SK-MEL-5 (cell line): ENCODE measurements around a stretch of chr4.

DNA sequence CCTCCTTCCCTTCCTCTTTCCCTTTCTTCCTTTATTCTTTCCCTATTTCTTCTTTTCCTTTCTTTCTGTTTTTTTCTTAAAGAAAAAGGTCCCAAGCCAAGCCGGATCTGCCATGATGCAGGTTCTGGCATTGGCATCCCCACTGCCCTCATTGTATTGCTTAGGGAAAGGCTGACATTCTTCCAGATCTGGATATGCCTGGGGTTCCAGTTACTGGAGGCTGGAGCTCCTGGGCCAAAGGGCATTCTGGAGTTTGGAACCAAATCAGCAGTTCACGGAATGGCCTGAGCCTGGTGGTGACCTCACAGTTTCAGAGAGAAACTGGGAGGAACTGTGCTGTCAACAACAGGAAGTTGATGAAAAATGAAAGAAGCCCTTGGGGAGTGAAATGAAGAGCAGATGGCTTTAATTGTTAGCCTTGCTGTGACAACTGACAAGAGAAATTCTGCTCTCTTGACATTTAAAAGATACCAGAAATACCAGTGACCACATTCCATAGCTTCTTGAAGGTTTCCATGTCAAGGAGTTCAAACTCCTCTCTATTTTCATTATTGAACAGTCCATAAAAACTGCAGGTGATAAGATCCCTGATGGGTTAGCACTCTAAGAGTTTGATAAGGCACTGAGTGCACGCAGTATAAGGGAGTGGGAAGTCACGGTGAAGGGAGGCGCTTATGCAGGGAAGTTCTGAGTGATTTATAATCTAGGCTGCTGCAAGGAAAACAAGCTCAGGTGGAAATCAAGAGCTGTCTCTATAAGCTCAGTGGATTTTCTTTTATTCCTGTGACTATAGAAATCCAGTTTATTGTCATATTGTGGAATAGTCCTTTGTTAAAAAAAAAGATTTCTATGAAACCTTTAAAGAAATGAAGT lies 622.3 kb downstream of the SPRY1 start:
RAMPAGE:
- cytosol, long total RNA = no peak
- long total RNA = no peak
- nucleus, long total RNA = no peak

DNA sequence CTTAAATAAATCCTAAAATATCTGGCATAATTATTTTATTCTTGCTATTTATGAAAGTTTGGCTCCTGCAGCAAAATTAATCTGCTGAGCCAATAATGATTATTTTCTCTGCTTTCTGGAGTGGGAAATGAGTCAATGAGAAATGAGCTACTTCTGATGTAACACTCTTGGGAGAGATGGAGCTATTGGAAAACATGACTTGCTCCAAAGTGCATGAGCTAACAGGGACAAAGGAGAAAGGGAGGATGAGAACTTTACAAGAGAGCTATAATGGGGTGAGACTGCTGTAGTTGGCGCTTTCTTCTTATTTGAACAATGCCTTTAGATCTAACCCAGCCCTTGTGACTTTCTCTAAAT lies 615.1 kb downstream of the ANKRD50 start:
RAMPAGE:
- cytosol, long total RNA = no peak
- long total RNA = no peak
- nucleus, long total RNA = no peak

DNA sequence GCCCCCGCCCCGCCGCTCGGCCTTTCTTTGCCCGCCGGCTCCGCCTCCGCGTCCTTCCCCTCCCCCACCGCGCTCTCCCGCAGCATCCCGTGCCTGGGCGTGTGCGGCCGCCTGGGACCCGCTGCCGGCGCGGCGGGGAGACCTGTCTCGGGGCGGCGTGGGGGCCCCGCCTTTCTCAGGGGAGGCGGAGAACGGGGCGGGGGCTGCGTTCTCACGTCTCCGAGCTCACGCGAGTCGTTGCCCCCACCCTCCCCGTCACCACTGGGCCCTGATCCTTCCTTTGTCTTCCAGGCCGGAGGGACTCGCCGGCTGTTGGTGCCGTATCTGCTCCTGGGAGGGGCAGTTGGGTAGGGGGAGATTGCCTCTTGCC lies 253 bp upstream of the ANKRD50 start:
RAMPAGE:
- cytosol, long total RNA = no peak
- long total RNA = no peak
- nucleus, long total RNA = no peak

DNA sequence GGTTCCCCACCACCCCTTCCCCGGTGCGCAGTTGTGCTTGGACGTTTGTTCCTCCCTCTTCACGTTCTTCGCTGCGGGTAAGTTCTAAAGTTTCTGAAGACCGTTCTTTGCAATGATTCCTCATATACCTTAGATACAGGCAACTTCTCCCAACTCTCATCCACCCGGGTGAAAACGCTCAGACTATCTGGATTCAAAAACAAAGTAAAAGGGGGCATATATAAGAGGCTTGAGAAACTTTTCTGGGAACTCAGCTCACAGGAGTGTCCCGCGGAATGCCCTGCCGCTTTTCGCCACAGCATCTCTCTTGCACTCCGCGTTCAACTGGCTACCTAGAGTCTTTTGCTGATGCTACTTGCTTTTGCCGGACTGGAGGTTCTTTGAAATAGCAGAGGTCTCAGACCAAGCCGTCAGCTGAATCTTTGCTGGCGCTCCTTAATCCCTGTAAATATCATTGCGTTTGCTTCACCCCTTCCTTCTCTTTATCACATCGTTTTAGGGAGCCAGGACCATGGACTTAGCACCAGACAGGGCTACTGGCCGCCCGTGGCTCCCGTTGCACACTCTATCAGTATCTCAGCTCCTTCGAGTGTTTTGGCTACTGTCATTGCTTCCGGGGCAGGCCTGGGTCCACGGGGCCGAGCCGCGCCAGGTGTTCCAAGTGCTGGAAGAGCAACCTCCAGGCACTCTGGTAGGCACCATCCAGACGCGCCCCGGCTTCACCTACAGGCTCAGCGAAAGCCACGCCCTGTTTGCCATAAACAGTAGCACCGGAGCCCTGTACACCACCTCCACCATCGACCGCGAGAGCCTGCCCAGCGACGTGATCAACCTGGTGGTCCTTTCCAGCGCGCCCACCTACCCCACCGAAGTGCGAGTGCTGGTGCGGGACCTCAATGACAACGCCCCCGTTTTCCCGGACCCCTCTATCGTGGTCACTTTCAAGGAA lies 1.4 kb downstream of the FAT4 start:
RAMPAGE:
- cytosol, long total RNA = no peak
- long total RNA = no peak
- nucleus, long total RNA = no peak

GRCh38 chr4:125316877-125317336 lies 2.2 kb downstream of the FAT4 start:
RAMPAGE:
- cytosol, long total RNA = no peak
- long total RNA = no peak
- nucleus, long total RNA = no peak

DNA sequence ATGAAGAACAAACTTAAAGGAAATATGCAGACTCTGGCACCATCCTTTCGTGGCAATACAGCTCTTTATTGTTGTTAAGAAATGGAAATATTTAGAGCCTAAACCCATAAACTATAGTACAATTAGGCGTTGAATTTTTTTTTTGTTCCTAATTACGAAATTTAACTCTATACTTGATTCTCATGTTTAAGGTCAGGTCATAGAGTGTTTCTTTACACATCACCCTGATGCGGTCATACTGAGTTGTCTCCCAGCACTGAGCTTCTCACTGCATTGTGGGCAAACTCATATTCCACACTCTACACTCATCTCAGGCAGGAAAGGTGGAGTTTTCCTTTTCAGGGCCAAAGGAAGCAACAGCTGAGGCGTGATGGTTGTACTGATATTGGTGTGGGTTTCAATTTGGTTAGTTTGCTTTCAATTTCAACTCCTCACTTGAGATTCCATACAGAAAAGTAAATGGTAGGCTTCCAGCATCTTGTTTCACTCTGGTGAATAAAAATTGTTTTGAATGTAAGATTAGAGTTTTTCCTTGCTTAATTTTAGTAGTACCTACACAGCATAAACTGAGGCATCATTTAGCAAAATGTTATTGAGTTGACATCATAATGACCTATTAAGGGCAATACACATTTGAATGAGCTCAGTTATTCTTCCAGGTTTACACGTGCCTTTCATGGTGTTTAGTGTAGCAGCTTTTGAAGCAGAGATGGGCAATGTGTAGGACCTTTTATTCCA lies 75.5 kb downstream of the FAT4 start:
RAMPAGE:
- cytosol, long total RNA = no peak
- long total RNA = no peak
- nucleus, long total RNA = no peak

DNA sequence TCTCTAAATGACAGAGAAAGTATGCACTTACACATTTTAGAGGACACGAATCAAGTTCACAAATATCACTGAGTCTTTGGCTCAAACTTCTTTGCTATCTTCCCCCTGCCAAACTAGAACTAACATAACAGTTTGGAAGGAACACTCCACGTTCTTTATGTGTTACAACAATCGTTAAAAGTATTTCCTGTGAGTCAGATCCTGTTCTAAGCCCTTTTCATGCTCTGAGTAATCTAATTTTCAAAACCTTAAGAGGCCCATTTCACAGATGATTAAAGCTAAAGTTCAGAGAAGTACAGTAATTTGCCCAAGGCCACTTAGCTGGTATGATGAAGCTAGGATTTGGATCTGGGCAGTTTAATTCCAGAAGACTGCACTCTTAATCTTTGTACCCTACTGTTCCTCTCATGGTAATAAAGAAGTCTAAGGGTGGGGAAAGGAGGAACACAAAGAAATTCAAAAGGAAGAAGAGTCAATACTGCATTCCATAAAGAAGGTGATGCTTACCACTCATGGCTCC lies 854.4 kb upstream of the INTU start:
RAMPAGE:
- cytosol, long total RNA = no peak
- long total RNA = no peak
- nucleus, long total RNA = no peak

DNA sequence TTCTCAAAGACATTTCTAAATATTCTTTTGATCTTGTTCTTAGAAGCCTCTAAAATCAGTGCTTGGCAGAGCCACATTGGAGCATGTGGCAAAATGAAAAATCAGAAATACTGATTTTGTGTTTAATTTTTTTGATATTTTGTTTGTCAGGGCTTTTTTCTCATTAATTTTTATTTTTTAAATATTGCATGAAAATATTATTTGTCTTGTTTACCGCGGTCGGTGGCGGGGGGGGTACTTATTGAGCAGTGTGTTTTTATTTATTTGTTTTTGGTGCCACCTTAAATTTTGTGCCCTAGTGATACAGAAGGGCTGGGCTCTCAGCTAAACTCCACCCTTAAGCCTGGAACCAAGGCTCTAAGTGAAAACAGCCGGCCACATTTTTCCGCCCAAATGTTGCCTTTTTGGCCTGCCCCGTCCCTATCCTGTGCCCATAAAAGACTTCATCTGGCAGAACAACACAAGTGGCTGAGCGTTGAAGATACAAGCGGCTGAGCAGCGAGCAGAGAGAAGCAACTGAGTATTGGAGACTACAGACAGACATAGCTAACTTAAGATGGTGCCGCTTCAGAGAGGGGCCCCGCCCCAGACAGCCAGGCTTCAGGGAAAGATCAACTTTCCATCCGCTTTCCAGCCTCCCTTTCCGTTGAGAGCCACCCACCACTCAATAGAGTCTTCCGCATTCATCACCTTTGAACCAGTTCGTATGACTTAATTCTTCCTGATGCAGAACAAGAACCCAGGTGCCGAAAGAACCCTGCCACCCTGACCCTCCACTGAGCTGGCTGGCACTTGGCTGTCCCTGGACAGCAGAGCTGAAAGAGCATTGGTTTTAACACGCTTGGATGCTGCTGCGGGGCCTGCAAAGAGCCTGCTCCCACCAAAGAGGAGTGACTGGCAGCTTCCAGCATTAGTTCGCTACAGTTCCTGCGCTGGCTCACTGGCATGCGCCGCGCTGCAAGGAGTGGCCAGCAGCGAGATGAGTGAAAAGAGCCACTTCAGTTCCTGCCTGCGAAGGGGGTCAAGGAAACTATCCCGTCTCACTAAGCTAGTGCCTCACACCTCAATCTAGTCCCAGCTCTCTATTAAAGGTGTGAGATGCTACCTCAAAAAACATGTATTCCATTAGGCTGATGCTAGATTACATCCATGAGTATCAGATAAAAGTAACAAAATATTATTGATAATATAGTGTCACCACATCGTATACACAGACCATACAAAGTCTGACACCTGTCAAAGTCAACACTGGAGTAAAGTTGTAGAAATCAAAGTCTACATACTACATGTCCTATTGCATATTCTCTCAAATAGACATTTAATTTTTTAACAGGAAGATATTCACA lies 853.1 kb upstream of the INTU start:
RAMPAGE:
- cytosol, long total RNA = no peak
- long total RNA = no peak
- nucleus, long total RNA = no peak

DNA sequence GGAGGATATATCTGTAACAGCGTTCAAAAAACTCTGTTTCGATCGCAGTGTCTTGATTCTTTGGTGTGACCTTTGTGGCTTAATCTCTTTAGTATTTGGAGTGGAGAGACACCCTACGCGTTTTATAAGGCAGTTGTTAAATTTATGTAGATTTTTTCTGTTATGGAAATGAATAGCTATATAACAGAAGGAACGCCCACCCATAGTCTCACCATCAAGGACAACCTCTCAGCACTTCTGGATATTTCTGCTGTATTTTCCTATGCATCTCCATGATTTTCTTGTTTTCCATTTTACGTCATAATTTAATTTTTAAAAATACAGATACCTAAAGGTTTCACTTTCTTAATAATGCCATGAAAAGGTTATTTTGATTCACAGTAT lies 705 bp downstream of the INTU start:
RAMPAGE:
- cytosol, long total RNA = no peak
- long total RNA = no peak
- nucleus, long total RNA = no peak

DNA sequence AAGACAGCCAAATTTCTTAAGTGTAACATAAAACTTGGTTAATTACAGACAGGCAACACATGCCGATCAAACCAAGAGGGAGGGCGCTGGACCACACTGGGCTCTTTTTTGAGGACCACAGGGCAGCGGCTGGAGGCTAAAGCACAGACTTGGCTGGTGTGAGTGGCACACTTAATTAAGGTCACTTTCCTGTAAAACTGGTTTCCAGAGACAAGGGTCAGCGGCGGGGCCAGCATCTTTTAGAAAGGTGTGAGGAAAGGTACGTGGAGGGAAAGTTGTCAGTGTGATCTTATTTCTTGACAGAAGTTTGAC lies 860 bp upstream of the HSPA4L start:
RAMPAGE:
- cytosol, long total RNA = no peak
- long total RNA = no peak
- nucleus, long total RNA = no peak

DNA sequence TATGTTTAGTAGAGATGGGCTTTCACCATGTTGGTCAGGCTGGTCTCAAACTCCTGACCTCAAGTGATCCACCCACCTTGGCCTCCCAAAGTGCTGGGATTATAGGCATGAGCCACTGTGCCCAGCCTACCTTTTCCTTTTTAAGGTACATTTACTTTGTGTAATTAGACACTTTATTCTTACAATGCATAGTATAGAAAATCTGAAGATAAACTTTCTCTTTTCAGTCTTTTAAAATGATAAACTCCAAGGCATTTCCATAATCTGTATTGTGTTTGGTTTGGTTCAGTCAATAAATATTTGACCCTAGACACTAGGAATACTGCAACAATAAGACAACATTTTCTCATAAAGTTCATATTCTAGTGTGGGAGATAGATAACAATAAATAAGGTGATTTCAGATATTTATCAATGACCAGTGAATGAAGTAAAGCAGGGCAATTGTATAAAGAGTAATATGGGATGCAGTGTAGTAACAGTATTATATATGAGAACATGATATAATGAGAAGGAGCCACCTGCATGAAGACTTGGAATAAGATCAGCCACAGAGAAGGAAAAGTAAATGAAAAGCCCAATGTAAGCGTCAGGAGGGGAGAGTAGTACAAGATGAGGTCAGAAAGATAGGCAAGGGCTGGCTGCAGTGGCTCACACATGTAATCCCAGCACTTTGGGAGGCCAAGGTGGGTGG lies 47.1 kb downstream of the ABHD18 start:
RAMPAGE:
- cytosol, long total RNA = no peak
- long total RNA = no peak
- nucleus, long total RNA = no peak

DNA sequence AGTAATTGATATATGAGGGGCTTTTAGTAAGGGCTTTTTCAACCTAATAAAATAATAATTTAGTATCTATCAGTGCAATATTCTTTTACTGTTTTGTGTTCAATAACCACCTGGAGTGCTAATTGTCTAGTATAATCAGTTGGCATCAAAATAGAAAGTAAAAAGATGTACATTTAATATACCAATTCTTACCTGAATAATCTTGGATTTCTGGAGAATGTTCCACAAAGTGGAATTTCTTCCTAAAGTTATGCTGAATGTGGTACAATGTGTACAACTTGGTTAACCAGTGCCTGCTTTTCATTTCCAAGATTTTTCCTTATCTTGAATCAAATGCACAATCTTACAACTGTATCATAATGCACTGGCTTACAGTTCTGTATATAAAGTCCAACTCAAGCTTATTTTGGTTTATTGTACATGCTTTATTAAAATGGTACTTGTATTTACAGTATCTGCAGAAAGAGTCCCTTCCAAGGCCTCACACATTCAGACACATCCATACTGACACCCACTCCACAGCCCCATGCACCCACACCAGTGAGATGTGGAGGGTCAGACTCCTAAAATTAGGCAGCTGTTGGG lies 17.8 kb downstream of the PGRMC2 start:
RAMPAGE:
- cytosol, long total RNA = no peak
- long total RNA = no peak
- nucleus, long total RNA = no peak

DNA sequence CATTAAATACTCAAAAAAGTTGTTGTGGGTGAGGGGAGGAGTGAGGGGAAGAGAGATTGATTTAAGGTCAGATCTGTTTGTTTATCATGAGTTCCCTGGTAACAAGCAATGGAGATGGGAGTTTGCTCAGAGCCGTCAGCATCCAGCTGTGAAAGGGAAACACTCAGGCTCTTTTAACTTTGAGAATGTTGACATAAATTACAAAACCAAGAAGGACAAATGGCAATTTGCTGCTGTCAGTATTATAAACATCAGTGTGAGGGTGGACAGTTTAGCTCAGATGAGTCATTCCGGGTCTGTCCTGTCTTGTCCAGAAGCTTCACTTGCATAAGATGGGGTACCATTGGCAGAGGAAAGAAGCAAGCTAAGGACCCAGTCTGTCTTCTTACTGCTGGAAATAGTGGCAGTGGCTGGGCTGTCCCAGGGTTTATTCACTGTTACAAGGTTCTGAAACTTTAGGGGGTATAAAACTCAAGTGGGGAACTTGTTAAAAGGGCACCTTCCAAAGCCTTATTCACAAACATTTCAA lies 98.4 kb upstream of the PGRMC2 start:
RAMPAGE:
- cytosol, long total RNA = no peak
- long total RNA = no peak
- nucleus, long total RNA = no peak

DNA sequence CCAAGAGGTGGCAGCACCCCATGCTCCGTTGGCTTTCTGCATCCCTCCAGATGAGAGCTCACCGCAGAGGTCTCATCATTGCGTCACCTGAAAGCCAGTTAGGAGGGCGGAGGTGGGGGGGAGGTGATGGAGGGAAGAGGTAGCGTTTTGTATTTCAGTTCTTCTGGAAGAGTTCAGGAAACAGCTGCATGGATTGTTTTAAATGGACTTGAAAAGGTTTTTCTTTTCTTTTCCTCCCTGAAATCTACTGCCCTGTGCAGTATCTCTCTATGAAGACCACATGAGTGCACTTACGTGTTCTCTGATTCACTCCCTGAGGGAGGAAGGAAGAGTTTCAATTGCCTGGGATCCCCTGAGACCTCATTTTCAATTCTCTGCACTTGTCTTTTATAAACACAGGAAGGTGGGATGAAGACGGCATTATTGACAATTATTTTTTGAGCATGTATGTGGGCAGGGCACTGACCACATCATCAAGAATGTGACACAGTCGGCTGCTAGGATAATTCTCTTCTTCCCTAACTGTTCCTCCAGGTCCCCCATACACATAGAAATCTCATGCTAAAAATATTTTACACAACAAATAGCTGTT lies 166.9 kb upstream of the PGRMC2 start:
RAMPAGE:
- cytosol, long total RNA = no peak
- long total RNA = no peak
- nucleus, long total RNA = no peak

RAMPAGE:
- cytosol, long total RNA = no peak
- long total RNA = no peak
- nucleus, long total RNA = no peak
Observed at GRCh38 chr4:128660125-128661286, 149.0 kb upstream of the JADE1 start.

DNA sequence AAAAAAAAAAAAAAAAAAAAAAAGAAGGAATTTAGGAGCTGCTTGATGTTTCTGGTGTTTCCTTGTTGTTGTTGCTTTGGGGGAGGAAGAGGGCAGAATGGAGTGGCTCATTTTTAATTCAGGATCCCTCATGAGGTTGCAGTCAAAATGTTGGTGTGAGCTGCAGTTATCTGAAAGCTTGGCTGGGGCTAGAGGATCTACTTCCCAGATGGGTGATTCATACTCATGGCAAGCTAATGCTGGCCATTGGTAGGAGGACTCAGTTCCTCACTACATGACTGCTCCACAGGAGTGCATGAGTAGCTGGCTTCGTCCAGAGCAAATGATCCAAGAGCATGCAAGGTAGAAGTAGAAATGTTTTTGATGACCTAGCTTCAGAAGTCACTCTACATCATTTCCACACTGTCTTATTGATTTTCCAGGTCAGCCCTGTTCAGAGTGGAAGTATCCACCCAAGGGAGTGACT lies 26.3 kb upstream of the JADE1 start:
RAMPAGE:
- cytosol, long total RNA = no peak
- long total RNA = no peak
- nucleus, long total RNA = no peak

RAMPAGE:
- cytosol, long total RNA = no peak
- long total RNA = no peak
- nucleus, long total RNA = no peak
Observed at GRCh38 chr4:128848684-128849605, 39.4 kb downstream of the JADE1 start.

GRCh38 chr4:128870897-128871312 lies 61.4 kb downstream of the JADE1 start:
RAMPAGE:
- cytosol, long total RNA = no peak
- long total RNA = no peak
- nucleus, long total RNA = no peak

DNA sequence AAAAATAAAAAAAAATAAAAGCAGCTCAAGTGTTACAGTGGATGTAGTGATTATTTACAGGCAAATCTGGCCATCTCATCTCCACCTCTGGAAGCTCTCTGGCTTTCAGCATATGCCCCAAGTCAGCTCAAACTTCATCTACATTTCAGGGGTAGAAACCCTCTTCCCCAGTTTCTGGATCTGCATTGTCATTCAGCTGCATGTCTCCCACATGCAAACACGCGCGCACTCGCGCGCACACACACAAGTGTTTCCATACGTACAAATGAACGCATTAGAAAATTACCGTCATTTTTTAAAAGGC lies 2.2 kb upstream of the PCDH10 start:
RAMPAGE:
- cytosol, long total RNA = no peak
- long total RNA = no peak
- nucleus, long total RNA = no peak

DNA sequence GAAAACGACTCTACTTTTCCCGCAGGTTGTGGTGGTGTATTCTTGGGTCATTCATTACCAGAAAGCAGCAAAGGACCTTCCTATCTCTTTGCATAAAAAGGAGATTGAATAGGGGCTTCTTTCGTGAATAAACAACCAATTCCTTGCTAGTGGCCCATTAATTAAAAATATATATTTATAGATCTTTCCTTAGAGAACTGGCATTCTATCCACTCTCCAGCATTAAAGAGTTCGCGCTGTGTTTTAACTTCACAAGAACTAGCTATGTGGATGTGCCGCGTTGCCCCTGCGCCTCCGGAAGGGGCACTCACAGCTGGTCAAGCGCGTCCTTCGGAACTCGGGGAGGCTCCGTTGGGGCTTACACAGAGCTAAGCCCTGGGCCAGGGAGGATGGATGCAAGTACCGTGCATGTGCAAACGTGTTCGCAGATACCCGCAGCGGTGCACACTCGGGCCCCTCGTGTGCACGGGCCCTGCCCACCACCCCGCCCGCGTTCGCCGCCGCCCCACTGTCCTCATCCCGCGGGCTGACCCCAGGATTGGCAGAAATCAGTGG lies 1.3 kb upstream of the PCDH10 start:
RAMPAGE:
- cytosol, long total RNA = no peak
- long total RNA = no peak
- nucleus, long total RNA = no peak